GM19239 (cell line): ENCODE measurements around a stretch of chr1.

DNA sequence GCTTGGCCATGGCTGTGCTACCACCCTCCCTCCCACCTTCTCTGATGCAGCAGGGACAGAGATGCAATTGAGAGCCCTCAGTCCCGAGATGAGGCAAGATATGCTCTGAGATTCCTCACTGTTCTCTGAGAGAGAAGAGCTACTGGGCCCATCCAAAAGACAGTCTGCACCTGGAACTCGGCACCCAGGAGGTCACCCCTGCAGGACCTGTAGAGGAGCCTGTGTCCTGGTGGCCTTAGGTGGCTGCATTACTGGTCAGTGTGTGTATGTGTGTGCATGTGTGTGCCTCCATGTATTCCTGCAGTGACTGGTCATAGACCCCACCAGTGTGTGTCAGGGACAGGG, 33.5 kb downstream of the NCMAP start:
- RRBS: no CpG with 5 or more reads among the region's 2 CpGs

GRCh38 chr1:24648660-24649043, 5.5 kb downstream of the SRRM1 start:
- RRBS: no CpG with 5 or more reads among the region's 4 CpGs

DNA sequence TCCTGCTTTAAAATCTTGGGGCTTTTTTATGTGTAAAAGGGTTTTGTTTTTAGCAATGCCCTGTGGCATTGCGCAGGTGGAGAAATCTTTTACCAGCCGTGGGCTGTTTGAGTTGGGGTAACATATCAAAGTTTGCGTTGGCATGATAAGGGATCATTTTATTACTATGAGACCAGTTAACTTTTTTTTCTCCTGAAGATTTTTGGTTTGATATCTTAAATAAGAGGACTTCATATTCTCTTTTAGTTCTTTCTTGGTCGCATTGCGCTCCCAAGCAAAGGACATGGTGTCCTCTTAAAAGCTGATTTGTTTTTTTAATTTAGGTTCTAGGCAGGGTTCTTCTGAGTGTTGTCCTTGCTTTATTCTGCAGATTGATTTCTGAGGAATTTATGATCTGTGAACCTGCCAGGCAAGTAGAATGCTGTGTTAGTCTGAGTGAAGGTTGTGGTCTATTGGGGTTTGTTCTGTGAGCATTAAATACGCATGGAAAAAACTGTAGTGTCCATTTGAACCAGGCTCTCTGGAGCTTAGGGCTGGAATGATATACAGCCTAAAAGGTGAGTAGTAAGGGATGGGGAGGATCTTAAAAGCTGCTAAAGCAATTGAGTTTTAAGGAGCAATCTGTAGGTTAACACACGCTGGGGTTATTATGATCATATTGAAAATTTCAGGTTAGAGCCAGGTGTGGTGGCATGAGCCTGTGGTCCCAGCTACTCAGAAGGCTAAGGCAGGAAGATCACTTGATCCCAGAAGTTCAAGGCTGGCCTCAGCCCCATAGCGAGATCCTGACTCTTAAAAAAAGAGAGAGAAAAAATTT, 12.4 kb downstream of the SRRM1 start:
- RRBS: no CpG with 5 or more reads among the region's 8 CpGs

DNA sequence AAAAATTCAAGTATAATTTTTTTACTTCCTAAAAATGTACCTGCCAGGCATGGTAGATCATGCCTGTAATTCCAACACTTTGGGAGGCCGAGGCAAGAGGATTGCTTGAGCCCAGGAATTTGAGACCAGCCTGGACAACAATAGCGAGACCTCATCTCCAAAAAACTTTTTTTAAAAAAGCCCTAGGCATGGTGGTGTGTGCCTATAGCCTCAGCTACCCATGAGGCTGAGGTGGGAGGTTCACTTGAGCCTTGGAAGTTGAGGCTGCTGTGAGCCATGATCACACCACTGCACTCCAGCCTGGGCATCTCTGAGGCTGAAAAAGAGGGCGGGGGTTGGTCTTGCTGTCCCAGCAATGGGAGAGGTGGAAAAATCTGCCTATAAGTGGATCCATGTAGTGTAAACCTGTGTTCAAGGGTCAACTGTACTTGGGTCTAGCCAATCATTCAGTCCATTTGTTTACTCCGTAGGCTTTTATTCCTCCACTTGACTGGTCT, 31.7 kb downstream of the SRRM1 start:
- RRBS: no CpG with 5 or more reads among the region's 4 CpGs

GRCh38 chr1:24901457-24902398, 28.3 kb downstream of the RUNX3 start:
- RRBS: 61% methylated on average over 3 of the region's 40 CpGs

DNA sequence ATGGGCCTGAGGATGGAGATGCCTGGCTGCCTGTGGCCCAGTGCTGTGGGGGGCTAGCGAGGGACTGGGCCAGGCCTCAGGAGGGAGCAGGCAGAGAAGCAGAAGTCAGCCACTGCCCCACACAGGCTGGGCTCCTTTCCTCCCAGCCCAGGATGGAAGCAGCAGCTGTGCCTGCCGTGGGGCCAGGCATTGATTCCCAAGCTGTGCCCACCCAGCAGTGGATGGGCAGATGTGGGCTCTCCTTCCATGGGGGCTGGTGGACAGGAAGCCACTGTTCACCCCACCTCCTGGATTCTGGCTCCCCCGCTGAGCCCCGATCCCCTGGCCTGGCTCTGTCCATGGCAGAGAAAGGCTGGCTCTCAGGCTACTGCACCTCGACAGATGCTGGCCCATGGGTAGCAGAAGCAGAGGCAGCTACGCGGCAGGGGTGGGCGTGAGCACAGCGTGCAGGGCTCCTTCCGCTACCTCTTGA, 24.6 kb downstream of the RUNX3 start:
- RRBS: no CpG with 5 or more reads among the region's 10 CpGs

GRCh38 chr1:24906440-24906840, 23.6 kb downstream of the RUNX3 start:
- RRBS: 72% methylated on average over 2 of the region's 9 CpGs

GRCh38 chr1:25095701-25096137, 136.6 kb downstream of the SYF2 start:
- RRBS: no CpG with 5 or more reads among the region's 5 CpGs

- RRBS: no CpG with 5 or more reads among the region's 17 CpGs
Measured at GRCh38 chr1:25232773-25233774, 772 bp upstream of the SYF2 start.

GRCh38 chr1:25245592-25246391, 1.5 kb downstream of the RSRP1 start:
- RRBS: no CpG with 5 or more reads among the region's 16 CpGs

DNA sequence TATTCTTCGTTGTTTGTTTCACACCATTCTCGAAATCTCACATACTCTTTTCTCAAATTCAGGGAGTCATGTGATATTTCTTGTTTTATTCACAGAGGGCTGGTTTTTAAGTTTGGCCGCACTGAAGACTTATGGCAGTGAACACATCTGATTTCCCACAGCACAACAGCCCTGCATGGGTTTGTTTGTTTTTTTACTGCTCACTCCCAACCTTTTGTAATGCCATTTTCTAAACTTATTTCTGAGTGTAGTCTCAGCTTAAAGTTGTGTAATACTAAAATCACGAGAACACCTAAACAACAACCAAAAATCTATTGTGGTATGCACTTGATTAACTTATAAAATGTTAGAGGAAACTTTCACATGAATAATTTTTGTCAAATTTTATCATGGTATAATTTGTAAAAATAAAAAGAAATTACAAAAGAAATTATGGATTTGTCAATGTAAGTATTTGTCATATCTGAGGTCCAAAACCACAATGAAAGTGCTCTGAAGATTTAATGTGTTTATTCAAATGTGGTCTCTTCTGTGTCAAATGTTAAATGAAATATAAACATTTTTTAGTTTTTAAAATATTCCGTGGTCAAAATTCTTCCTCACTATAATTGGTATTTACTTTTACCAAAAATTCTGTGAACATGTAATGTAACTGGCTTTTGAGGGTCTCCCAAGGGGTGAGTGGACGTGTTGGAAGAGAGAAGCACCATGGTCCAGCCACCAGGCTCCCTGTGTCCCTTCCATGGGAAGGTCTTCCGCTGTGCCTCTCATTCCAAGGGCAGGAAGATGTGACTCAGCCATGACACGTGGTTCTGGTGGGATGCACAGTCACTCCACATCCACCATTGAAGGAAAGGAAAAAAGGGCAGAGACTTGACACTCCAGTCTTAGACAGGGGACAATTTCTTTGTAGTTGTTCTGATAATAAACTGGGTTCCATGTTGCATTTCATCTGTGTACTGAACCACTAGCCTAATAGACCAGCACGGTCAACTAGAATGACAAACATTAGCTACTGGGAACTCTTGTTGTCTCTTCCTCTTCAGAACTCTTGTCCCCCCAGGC, 22.8 kb downstream of the TMEM50A start:
- RRBS: no CpG with 5 or more reads among the region's 9 CpGs

GRCh38 chr1:25398650-25398849, 22.1 kb downstream of the RHCE start:
- RRBS: no CpG with 5 or more reads among the region's 10 CpGs

DNA sequence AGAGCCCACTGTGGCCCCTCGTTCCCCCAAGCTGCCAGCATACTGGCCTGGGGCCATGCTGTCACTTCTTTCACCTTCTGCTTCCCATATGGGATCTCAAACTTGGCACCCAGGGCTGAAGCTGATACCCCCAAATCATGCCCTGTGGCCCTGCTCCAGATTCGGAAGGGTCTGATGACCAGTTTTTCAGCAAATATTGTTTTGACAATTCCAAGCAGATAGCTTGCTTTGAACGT, 873 bp downstream of the MACO1 start:
- RRBS: no CpG with 5 or more reads among the region's 3 CpGs

- RRBS: no CpG with 5 or more reads among the region's 8 CpGs
Measured at GRCh38 chr1:25556769-25557399, 13.5 kb downstream of the LDLRAP1 start.

GRCh38 chr1:25563283-25564284, 20.2 kb downstream of the LDLRAP1 start:
- RRBS: no CpG with 5 or more reads among the region's 23 CpGs

DNA sequence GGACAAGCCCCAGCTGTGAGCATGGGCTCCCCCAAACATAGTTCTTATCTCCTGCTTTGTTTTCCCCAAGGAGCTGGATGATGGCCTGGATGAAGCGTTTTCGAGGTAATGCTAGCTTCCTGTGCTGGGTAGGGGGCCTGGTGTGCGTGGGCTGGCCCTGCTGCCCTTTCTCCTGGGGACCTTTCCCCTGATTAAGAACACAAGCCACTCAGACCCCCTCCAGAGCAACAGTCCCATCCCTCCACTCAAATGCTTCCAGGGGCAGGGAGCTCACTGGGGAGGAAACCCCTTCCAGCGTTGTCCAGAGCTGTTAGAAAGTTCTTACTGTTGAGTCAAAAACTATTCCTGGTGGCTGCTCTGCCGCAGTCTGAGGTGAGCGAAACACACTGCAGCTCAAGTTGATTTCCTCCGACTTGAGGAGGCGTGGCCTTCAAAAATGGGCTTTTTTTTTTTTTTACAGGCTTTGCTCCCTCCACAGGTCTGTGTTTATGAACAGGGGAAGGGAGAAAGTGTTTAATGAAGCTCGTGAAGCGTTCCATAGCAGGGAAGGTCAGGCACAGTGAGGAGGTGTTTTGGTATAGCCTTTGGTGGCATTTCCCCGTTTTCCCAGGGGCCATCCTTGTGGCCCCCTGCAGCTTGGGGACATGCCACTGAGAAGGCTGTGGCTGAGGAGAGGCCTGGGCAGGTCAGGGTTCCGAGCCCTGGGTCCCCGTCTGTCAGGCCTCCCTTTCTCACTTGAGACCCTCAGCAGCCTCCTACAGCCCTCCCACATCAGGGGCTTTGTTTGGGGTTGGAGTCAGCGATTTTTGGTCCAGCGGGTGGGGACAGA, 21.9 kb downstream of the LDLRAP1 start:
- RRBS: no CpG with 5 or more reads among the region's 15 CpGs

GRCh38 chr1:25681854-25682643, 65.5 kb downstream of the MAN1C1 start:
- RRBS: no CpG with 5 or more reads among the region's 7 CpGs

DNA sequence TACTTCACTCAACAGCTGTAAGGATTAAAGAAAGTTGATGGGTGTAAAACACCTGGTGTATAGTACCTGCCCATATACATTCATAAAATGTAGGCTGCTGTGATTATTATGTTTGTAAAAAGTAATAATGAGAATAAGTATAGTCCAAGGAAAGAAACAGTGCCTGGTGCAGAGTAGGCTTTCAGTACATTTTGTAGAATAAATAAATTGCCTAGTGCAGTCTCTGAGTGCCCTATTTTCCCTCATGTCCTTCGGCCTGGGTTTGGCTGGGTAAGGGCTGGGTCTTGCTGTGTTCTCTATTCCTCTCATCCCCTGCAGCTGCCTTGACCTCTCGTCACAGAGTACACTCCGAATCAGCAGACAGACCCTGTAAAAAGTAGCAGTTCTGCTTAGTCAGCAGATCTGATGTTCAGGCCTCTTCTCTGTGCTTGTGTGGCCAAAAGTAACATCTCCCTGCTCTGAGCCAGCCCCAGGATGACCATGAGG, 77.3 kb downstream of the MAN1C1 start:
- RRBS: no CpG with 5 or more reads among the region's 3 CpGs

GRCh38 chr1:25774773-25775392, 25.1 kb upstream of the SELENON start:
- RRBS: no CpG with 5 or more reads among the region's 13 CpGs

GRCh38 chr1:25900186-25900522, 6.1 kb downstream of the STMN1 start:
- RRBS: no CpG with 5 or more reads among the region's 6 CpGs